Temporal lobe (tissue), 2 donors: ENCODE data around the genes SLC3A2 and SLC22A6.

DNA sequence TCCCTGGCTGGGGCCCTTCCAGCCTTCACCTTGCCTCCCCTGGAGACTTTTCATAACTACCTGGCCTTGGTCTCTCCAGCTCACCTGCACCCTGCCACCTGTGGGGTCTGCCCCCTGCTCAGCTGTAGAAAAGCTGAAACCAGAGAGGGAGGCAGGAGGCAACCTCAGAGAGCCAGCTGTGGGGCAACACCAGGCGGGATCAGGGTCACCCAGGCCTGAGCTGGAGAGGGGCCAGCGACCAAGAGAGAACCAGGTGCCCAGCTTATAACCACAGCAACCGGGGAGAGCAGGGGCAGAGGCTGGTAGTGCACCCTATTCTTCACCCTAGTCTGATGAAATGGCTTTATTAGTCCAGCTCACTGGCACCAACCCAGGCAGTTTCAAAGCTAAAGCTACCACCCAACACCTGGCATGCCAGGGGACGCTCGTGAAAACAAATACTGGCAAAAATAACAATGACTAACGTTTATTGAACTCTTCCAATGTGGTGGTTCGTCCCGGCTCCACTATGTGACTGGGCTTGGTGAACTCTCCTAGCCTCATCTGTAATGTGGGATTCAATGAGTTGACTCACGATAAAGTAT is 30.5 kb downstream of the SCGB1A1 start:
- RAMPAGE, long total RNA, result no peak

DNA sequence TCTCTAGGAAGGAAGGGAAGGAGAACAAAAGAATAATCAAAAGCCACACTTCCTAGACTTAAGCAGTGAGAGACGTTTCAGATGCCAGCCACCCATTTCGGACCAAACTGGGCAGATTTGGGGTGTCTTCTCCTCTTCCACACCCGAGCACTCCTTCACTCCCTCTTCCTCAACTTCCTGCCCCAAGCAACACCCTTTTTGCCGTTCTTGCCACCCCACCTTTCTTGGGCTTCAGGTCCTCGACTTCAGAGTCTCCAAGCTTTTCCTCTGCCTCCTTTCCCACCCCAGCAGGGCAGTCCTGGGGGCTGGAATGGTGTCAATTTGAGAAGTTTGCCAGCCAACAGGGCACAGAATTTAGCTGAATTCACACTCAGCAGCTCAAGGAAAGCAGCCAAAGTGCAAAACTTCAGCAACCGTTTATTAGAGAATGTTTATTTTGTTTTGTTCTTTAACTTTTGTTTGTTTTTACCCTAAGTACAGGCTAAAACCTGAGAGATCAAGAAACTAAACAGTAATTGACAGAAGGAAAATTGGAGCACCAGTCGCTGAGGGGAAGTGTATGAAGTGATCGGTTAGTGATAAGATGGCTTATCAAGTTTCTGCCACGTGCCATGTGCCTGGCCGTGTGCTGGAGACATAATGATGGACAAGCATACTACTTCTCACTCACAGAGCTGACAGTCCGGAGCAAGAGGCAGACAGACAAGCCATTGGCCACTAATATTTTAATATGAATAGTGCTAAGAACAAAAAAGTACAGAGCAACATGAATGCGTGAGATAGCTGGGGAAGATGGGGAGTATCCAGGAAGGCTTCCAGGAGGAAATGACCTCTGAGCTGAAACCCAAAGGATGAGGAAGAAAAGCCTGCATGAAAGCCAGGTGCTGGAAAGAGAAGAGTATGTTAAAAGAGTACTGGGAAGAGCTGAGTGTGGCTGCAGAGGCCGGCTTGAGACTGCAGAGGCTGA is 44.4 kb downstream of the AHNAK start:
- RAMPAGE, long total RNA, result no peak

DNA sequence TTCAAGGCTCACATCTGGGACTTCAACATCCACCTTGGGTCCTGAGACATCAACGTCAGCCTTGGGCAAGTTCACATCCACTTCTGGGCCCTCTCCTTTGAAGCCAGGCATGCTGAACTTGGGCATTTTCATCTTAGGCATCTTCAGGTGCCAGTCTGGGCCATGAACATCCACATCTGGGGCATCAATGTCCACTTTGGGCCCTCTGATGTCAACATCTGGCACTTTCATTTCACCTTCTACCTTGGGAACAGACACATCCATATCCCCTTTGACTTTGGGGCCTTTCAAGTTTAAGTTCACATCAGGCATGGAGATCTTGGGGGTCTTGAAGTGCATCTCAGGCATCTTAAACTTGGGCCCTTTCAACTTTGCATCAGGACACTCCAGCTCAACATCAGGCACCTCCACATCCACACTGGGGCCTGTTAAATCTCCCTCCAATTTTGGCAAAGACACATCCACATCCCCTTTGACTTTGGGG is 19.0 kb downstream of the AHNAK start:
- RAMPAGE, long total RNA, result no peak

GRCh38 chr11:62533618-62534244 is 12.9 kb downstream of the AHNAK start:
- RAMPAGE, long total RNA, result no peak

DNA sequence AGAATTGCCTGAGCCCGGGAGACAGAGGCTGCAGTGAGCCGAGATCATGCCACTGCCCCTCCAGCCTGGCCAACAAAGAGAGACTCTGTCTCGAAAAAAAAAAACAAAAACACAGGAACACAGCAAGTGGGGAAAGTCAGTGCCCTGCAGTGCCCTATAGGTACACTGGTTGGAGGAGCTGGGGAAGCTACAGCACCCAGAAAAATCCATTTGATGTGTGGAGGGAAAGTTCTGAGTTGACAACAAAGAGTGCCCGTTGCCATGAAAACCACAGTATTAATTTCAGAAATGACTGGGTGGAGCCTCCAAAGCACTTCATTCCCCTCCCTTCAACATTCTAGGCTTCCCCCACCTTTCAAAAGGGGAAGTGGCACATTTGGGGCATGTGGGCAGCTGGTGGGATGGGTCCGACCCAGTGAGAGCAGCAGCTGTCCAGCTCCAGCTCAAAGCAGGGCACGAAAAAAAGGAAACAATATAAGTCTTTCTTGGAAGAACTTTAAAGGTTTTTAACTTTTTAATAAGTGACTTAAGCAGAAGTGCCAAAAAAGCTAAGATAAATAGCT is 8.8 kb upstream of the AHNAK start:
- RAMPAGE, long total RNA, result no peak

- RAMPAGE, long total RNA, result no peak
Observed at GRCh38 chr11:62555899-62556140, 9.2 kb upstream of the AHNAK start.

DNA sequence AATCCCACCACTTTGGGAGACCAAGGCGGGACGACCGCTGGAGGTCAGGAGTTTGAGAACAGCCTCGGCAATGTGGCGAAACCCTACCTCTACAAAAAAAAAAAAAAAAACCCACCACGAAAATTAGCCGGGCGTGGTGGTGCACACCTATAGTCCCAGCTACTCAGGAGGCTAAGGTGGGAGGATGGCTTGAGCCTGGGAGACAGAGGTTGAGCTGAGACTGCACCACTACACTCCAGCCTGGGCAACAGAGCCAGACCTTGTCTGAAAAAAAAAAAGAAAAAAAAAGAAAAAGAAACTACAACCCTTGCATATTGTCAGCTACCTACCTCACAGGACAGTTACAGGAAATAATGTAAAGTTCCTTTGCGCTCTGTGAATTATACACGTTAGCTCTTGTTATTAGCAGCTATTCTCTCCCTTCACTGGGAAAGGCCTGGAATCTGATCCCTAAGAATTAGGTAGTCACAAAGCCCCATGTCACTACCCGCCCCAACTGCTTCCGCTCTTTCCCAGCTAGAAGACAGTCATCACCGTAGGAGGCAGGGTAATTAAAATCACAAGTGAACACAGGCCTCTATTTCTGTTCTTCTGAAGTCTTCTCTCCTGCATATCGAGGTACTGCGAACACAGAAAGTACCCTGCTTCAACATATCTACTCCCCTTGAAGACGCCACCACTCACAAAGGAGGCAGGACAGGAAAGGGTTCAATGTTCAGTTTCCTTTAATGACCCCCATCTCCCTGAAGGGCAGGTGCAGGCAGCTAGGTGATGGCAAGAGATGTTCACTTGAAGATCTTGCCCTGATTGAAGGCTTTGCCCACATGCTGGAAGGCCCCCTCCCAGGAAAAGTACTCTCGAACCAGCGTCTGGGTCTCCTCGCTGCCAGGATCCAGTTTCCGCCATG is 12.5 kb upstream of the AHNAK start:
- RAMPAGE, long total RNA, result no peak

DNA sequence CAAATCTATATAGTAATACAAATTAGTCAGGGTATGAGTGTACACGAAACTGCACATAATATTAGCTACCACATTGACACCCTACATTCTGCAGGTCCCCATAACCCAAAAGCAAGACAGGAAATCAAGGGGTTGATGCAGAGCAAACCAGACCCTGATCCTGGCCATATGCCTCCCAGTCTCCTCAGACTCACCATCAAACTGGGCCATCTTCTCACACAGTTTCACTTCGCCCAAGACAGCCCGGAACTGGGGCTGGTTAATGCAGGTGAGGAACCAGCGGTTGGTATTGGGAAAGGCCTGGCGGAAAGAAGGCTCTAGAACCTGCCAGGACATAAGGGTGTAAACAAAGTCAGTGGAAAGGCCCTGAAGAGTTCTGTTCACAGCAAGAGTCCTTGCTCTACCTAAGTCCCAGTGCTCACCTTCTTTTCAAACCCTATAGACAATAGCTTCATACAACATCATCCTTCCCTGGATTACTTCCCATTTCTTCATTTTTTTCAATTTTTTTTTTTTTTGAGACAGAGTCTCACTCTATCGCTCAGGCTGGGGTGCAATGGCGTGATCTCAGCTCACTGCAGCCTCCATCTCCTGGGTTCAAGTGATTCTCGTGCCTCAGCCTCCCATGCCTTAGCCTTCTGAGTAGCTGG is 6.4 kb downstream of the EEF1G start:
- RAMPAGE, long total RNA, result no peak

DNA sequence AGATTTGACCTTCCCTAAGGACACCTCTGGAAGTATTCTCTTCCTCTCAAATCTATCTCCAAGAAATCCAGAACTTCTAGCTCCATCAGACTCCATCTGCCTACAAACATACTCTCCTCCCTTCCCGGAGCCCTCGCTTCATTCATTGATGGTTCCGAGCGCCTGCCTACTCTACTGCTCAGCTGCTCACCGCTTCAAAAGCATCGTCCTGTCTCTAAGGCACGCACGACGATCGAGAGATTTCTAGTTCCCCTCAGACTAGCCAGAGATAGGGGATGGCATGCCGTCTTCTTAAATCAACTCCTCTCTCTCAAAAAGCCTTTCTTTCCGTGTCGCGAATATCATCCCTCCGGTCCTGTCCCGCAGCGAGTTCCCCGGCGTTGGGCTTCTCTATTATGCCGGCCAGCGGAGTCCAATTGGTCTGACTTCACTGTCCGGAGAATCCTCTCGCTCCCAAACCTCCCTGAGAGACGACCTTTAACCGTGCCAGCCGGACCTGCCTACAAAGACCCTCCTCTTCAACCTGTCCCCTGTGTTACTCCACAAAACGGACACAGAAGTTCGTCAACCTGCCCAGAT is 641 bp downstream of the EEF1G start:
- RAMPAGE, long total RNA, result no peak

DNA sequence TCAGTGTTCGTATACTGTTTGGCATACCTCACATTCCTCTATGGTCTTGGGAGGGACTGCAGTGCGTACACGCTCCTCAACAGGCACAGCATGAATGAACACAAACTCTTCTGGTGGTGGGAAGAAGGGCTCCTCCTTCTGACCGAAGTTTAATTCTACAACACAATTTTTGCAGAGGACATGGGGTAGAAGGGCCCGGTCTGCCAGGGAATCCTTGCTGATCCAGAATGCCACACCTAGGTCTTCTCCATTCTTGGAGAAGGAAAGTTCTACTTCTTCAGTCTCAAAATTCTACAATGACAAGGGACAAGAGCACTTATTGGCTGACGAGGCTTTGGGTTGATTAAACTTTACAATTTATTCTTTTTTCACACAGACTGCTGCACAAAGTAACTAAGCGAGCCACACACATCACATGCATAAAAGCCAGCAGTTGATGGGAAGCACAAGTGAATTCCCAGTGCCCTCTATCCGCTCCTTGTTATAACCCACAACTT is 5.1 kb downstream of the HNRNPUL2 start:
- RAMPAGE, long total RNA, result no peak

DNA sequence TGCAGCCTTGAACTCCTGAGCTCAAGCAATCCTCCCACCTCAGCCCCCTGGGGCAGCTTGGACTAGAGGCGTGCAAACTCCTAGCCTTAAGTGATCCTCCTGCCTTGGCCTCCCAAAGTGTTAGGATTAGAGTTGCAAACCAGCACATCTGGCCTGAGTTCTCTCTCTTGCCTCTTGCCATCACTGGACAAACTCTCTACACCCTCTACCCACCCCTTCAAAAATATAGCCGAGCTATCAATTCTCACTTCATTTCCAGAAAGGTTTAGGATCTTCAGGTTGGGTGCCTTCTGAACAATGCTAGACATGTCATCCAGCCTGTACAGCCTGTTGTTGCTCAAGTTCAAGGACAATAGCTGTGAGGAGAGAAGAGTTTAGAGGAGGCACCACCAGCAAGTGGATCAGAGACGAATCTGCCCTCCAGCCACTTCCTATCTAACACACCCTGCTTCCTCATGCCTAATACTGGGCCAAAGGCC is 4.4 kb downstream of the NXF1 start:
- RAMPAGE, long total RNA, result no peak

DNA sequence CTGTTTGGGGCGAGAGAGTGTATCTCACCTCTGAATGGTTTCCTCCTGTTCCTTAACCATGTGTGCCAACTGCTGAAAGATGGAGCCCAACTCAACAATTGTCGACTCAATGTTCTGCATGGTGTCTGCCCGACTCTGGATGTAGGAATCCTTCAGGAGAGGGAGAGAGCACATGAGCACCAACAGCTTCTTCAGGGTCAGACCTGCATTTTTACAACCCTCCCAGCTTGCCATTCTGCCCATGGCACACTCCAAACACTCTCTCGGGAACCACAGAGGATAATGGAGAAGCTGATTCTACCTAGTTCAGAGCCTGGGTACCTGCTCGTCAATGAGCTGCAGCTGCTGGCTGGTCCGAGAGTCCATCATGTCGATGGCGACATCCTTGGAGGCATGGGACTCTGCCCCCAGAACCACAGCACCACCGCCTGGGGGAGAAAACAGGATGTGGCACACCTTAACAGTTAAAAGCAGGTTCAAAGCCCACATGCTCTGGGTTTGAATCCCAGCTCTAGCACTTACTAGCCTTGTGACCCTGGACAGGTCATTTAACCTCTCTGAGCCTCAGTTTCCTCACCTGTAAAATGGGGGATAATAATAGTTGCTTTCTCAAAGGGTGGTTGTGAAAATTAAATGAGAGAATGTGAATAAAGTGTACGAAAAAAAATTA is 7.6 kb downstream of the STX5 start:
- RAMPAGE, long total RNA, result no peak

DNA sequence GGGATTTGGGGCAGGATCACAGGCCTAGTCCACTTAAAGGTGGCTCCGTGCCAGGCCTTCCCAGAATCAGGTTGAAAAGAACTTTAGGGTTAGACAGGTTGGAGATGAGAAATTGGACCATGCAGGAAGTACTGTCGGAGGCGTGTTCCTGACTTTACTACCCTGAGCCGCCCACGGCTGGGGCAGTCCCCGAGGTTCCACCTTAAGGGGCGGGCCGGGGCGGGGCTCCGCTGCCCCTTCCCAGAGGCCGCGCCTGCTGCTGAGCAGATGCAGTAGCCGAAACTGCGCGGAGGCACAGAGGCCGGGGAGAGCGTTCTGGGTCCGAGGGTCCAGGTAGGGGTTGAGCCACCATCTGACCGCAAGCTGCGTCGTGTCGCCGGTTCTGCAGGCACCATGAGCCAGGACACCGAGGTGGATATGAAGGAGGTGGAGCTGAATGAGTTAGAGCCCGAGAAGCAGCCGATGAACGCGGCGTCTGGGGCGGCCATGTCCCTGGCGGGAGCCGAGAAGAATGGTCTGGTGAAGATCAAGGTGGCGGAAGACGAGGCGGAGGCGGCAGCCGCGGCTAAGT is at the start of gene SLC3A2:
Gene SLC3A2, plus strand, starts transcription at position 266 of the 571 bp plus-strand sequence.
- RAMPAGE, long total RNA, result start-site peak on the plus strand centred at position 277 of the sequence, 31 bp wide, 188 and 83 reads in 2 replicates

DNA sequence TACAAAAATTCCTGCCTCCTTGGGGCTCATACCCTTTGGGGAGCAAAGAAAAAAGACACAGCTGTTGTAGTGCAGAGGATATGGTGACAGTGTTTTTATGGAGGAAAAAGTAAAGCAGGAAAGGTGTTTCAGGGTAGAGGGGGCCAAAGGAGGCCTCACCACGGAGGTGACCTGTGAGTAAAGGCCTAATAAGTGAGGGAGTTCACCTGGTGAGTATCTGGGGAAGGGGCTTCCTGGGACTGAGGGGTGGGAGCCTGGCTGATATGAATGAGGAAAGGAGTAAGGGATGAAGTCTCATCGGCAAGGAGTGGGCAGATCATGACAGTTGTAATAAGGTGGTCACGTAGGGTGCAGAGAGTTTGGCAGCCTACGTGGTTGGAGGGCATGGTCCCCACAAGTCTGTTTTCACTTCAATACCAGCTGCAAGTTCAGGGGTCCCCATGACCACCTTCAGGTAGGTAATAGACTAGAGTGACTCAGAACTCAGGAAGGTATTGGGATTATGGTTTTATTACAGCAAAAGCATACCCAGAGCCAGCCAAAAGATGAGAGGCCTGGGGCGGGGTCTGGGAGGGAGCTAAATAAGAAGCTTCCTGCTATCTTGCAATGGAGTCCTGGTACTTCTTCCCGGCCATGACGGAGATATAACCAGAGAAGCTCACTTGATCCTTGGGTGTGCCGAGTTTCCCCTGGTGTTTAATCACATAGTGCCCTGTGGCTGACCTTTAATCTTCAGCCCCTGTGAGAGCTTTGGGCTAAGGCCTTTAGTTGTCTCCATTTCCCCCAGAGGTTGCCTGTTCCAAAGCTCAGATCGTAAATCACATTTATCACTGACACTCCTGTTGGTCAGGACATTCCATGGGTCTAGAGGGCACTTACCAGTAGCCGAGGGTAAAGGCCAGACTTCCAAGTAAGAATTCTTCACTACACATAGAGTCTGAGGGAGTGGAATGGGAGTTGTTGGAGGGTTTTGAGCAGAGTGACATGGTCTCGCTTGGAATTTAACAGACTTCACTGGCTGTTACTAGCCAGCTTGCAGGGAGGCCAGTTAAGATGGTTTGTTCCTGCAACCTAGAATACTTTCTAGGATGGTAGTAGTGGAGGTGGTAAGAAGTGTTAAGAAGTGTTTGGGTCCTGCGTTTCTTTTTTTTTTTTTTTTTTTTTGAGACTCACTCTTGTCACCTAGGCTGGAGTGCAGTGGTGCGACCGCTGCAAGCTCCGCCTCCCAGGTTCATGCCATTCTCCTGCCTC is 9.0 kb downstream of the SLC3A2 start:
- RAMPAGE, long total RNA, result no peak

DNA sequence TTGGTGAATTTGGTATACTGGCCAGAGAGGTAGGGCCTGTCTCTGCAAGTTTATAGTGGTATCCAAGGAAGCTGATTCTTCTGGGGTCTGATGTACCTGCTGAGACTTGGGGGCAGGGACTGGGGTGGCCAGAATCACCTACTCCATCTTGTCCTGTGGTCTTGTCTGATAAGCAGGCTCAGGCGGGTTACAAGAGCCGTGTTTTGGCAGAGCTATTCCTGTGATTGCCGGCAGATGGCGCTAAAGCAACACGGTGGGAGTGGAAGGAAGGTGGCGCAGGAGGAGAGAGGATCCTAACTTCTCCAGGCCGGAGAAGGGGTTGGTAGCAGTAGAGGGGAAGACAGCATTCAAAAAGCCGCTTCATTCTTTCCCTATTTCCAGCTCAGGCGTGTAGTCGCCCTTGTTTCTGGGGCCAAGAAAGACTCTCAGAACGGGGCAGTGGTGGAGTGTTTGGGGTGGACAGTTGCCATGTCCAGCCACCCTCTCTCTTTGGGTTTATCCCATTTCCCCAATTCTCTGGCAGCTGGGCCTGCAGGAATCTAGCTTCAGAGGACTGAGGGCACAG is 15.2 kb downstream of the CHRM1 start:
- RAMPAGE, long total RNA, result no peak

DNA sequence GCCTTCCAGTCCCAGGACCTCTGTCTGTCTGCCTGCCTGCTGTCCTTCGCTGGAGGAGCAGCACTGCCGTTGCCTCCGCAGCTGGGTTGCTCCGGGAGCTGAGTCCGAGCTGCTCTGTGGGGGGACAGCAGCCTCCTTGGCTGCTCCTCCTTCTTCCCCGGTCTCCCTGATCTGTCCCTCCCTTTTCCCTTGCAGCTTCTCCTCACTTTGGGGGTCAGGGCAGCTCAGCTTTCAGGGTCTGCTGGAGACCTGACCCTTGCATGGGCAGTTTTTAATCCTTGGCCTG is at the start of gene SLC22A6:
Gene SLC22A6, minus strand, starts transcription at position 243 of the 286 bp plus-strand sequence.
- RAMPAGE, long total RNA, result no peak

DNA sequence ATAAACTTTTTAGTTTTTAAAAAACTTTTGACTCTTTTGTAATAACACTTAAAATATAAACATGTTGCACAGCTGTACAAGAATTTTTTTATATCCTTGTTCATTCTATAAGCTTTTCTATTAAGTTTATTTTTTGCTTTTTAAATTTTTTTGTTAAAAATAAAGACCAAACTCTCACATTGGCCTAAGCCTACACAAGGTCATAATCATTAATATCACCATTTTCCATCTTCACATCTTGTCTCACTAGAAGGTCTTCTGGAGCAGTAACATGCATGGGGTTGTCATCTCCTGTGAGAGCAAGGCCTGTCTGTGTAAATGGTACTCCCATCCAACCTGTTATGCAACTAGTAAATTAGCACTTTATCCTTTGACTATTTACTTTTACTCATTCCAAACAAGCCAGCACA is 2.9 kb downstream of the SLC22A25 start:
- RAMPAGE, long total RNA, result no peak

DNA sequence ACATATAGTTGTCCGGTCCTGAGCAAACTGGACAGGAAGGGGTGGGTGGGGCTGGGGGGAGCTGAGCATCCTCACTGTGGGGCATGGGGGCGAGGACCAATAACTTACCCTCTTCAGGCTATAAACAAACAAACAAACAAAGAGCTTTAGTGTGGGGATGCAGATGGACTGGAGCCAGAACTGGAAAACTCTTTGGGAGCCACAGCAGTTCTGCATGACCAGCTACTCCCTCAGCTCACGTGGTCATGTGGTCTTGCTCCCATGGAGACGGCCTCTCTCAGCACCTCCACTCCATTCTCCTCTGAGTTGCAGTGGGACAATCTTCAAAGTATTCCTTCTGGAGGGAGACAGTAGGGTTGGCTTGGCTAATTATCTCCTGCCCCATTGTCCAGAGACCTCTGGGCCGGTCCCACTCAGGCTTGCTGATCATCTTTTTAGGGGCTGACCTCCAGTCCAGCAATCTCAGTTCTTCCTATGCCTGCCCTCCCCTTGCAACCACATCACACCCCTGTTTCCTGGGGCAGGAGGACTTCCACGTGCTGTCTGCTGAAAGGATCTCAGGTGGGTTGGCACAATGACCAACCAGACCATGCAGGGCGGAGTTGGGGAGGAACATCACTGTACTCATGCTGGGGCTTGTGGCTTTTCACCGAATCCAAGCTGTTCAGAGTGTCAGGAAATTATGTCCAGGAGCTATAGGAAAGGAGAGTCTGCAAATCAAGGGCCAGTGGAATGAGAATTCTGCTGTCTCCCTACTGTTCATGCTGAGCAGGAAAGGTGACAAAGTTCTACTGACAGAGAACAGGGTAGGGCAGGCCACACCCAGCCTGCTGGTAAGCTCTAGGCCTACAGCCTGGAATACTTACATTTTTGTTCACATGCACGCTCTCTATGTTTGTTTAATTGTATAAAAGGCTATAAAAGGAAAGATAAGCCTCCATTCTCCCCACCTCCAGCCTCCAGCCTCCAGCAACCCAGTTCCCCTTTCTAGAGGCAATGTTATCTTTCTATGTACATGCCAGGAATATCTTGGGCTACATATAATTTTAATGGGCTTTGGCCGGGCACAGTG is 1.5 kb upstream of the PLAAT2 start:
- RAMPAGE, long total RNA, result no peak

GRCh38 chr11:63603145-63603702 is 11.0 kb downstream of the PLAAT3 start:
- RAMPAGE, long total RNA, result no peak

DNA sequence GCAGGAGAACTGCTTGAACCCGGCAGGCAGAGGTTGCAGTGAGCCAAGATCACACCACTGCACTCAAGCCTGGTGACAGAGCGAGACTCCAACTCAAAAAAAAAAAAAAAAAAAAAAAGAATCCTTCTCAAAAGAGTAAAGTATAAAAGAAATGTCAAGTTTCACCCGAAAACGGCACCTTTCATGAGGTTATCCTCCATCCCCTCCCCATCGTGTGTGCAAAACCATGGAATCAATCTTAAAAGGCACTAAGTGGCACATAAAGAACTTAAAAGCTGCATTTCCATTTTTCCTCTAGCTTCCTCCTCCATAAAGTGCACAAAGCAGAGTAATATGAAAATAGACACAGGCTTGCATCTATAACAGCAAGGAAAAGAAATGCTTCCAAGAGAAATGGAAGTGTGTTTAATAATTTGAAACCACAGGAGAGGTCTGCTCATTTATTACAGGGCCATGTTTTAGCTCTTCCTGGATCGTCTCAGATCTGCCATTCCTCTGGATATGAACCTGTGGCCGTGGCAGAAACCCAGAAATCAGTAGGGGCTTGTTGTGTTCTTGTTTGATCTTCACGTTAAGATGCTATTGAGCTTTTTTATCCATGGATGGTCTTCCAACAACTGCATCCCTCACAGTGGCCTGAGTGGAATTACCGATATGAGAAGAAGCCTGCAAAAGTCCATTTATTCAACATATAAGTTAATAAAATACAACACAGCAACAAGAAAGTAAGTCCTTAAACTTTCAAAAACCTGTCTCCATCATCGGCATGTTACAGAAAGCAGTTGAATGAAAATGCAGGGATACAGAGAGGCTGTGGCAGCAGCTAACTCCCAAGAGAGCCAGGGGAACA is 14.7 kb upstream of the PLAAT3 start:
- RAMPAGE, long total RNA, result no peak